ENCODE data around the genes FAM110C, RPS7 and COLEC11.

DNA sequence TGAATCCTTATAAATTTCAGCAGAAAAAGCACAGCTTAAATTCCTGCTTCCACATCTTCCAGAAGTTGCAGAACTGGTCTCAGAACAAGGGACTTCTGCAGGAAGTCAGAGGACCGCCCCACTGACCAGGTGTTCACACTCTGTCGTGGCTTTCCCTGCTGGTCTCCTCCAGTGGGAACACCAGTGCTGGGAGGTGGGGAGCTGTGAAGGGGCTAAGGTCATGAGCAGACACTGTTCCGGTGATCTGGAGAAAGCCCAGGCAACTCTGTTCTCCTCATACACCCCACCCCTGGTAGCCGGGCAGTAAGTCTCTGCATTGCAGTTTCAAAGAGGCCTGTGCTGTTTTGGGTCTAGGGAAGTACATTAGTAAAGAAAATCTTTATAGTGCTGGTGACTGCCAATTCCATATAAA, 3.4 kb downstream of the FAM110C start:
- RRBS: no CpG with 5 or more reads among the region's 4 CpGs

GRCh38 chr2:46391-47420, at the start of gene FAM110C:
FAM110C (minus strand) TSS chr2:46505.
- RRBS: 6% methylated on average over 40 of the region's 84 CpGs

DNA sequence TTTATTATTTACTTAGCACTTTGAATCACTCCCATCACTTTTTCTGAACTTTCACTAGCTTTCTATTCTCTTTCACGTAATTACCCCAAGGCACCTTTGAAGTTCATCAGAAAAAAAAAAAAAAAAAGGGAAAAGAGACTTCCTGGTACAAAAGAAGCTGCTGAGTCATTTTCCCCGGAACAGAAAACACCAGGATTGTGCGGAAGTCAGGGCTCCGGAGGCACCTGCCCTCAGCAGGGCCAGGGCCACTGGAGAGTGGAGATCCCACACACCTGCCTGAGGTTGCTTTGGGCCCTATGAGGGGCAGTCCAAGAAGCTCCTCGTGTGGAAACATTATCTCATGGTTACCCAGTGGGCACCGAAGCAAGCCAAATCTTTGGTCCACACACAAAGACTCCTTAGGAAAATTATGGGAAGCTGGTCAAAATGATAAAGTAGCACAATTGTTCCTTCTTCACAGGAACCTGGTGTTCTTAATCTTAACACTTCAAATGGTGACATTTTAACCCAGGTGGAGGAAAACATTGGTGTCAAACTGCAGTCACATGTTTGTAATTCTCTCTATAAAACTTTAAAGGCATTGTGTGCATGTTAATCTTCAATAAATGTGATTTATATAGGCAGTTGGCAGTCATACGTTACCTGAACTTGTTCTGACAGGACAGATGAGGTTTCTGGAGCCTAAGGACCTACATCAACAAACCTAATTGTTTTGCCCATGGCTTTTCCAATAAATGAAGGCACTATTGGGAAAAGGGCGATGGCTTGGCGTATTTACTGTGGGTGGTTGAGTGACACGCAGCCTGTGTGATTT, 23.3 kb upstream of the FAM110C start:
- RRBS: no CpG with 5 or more reads among the region's 10 CpGs

- RRBS: no CpG with 5 or more reads among the region's 9 CpGs
These were observed 7.5 kb downstream of the ALKAL2 start for GRCh38 chr2:280054-281067.

DNA sequence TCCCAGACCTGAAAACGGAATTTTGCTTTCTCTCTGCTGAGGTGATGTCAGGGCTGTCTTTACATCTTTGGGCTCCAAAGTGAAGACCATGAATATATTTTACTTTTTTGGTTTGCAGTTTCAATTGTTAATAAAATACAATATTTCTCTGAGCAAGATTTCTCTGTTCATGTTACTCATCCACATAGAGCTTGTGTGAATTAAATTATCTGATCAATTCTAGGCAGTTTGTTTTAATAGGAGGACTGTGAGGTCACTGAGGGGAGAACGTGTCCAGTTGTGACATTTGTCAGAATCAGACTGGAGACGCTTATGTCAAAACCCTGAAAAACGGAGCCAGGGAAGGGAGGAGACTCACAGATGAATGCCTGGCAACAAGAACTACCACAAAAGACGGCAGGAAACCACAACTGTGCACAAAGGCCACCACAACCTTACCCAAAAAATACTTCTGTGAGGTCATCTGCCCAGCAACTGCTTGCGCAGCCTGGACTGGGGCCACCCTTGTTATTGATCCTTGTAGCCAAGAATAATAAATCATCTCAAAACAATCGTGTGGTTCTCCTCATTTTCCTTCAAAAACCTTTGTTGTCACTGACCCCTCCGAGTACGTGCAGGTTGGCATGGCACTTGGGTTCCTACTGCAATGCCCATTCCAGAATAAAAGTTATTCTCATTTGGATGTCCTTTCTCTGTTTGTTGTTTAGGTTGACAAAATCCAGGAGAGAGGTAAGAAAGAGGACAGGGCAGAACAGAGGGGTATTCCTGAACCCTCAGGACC, 173.0 kb upstream of the ALKAL2 start:
- RRBS: no CpG with 5 or more reads among the region's 9 CpGs

- RRBS: no CpG with 5 or more reads among the region's 14 CpGs
These were observed 456 bp upstream of the TMEM18 start for GRCh38 chr2:677628-678095.

GRCh38 chr2:866255-866674, 84.4 kb upstream of the SNTG2 start:
- RRBS: no CpG with 5 or more reads among the region's 13 CpGs

DNA sequence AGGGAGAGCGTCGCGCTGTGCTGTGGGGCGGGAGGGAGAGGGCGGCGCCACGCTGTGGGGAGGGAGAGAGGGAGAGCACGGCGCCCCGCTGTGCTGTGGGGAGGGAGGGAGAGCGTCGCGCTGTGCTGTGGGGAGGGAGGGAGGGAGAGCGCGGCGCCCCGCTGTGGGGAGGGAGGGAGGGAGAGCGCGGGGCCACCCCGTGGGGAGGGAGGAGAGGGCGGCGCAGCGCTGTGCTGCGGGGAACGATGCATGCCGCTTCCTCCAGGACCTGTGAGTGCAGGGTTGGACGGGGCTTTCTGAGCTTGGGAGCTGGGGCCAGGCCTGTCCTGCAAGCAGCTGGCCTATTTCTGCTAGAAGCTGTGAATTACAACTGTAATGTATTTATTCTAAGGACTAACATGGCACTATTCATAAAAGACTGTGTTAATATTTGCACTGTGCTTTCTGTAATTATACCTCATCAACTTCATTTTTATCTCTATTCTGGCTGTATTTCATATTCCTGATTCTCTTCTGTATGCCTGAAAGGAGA, 106.2 kb downstream of the SNTG2 start:
- RRBS: no CpG with 5 or more reads among the region's 27 CpGs

GRCh38 chr2:1162684-1163662, 212.3 kb downstream of the SNTG2 start:
- RRBS: no CpG with 5 or more reads among the region's 14 CpGs

- RRBS: no CpG with 5 or more reads among the region's 14 CpGs
These were observed 897 bp downstream of the TPO start for GRCh38 chr2:1414176-1414544.

- RRBS: 38% methylated on average over 1 of the region's 13 CpGs
These were observed 91.1 kb downstream of the TPO start for GRCh38 chr2:1504318-1504851.

DNA sequence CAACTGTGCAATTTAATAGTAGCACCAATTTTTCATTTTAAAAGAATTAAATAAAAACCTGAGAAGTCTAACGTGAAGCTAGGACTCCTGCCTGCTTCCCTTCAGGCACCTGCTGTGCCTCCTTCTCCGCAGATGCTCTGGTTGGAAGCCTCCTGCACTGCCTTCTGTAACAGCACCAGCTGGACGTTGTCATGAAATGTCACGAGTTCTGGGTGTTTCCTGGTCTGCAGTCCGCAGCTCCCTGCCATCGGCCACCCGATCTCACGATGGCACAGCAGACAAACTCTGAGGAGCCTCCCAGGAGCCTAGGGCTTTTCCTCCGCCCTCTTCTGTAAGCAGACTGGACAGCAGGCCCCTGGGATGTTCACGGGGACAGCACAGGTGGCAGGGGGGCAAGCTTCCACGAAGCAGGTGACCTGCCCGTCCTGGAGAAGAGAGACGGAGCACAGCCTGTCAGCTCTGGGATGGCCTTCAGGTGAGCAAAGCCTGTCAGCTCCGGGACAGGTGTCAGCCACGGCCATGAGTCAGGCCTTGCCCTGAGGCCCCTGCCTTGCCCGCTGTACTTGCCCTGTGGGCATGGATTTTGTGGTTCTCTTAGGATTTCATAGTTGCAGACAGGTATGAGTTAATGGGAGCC, 110.3 kb downstream of the PXDN start:
- RRBS: no CpG with 5 or more reads among the region's 16 CpGs

DNA sequence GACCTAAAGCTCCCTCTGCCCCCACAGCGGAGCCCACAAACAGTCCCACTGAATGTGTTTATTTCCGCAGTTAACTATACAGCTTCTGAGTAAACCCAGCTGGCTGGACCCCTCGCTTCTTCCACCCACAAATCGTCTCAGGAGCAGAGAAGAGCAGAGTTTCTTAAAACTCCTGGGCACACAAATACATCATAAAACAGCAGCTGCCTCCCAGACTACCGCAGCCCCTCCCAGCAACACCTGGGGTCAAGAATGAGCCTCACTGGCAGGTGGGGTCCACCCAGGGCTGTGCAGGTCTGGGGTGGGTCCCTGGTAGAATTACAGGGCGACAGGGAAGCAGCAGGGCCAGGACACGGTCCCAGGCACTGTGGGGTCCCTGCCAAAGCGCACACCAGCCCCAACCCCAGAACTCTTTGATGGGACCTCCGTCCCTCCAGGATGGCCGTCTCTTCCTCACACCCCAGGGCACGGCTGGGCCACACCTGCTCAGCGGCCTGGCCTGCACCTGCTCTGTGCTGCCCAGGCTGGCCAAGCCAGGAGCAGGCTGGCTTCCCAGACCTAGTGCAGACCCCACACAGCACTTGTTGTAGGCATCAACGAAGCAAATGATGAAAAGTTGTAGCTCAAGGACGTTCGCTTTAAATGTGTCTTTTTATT, 103.7 kb downstream of the PXDN start:
- RRBS: no CpG with 5 or more reads among the region's 15 CpGs

- RRBS: no CpG with 5 or more reads among the region's 3 CpGs
These were observed 68.7 kb downstream of the TRAPPC12 start for GRCh38 chr2:3448246-3448567.

- RRBS: no CpG with 5 or more reads among the region's 16 CpGs
These were observed 63.3 kb downstream of the ADI1 start for GRCh38 chr2:3455855-3456612.

GRCh38 chr2:3515550-3515949, 3.8 kb downstream of the ADI1 start:
- RRBS: no CpG with 5 or more reads among the region's 7 CpGs

GRCh38 chr2:3574933-3575454, at the start of gene RPS7:
RPS7 (plus strand) TSS chr2:3575260.
- RRBS: 3% methylated on average over 18 of the region's 39 CpGs

DNA sequence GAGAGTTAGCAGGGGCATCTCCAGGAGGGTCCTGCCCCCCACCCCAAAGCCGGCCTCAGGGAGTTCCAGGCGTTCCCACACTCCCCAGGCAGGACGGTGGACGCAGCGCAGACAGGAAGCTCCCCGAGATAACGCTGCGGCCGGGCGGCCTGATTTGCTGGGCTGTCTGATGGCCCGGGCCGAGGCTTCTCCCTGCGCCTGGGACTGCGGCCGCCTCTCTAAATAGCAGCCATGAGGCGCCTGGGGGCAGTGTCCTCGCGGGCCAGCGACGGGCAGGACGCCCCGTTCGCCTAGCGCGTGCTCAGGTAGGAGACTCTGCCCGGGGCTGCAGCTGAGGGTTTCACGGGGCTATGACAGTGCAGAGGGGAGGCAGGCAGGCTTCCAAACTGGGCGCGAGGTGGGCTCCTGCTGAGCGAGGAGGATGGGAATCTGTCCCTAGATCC, at the start of gene COLEC11:
Gene COLEC11 (plus strand): TSS at position 249 of the 443 bp plus-strand sequence.
- RRBS: 8% methylated on average over 6 of the region's 30 CpGs

DNA sequence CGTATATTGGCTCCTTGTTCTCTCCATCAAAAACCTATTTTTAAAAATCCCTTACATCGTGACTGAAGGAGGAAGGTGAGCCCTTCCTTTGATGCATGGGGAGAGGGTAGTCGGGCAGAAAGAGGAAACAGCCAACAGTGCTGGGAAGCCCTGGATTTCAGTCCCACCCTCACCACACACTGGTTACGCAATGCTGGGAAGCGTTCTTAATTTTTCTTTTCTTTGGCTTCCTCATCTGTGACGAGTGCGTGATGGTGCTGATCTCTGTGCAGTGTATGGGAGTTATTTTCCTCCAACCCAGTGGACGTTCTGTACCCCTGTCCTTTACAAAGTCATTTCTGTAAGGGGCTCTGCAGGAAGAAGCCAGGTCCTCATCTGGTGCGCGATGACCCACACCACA, 4.0 kb downstream of the COLEC11 start:
- RRBS: no CpG with 5 or more reads among the region's 10 CpGs